ENCODE data around the gene TESMIN.

DNA sequence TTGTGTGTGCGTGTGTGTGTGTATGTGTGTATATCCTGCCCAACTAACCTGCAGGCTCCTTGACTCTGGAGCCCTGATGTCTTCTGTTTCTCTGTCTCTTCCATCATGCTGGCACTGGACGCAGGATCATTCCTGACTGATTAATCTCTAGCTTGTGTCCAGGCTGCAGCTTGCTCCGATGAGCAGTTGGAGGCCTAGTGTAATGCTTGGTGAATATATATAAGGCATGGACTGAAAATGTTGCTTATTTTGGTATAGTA, 25.6 kb downstream of the LRP5 start:
- PRO-cap, result no peak

- PRO-cap, result no peak
These were observed 57.2 kb upstream of the PPP6R3 start for GRCh38 chr11:68403356-68403827.

- PRO-cap, result no peak
These were observed 12.9 kb upstream of the PPP6R3 start for GRCh38 chr11:68447591-68448018.

DNA sequence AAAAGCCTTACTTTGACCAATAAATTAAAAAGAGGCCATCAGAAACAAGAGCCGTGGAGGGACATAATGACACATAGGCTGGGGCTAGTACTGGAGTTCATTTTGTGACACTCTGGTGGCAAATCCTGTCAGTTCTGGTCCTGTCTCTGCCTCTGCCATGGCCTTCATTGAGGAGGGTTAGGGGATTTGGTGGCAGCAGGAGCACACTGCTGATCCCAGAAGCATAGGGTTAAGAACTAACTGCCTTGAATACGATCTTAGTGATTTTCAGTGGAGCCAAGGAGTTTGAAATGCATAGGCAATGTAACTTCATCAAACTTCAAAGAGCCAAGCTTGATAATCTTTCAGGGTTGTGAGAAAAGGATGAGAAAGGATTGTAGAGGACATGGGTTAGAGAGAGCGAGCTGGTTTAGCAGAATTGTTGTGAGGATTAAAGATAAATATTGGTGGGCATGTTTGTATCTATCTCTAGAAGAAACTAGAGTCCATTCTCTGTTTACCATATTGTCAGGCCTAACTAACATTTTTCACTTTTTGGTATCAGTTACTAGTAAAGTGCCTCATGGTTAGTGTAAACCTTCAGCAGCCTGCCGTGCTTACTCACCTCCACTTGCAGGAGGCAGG, 20.7 kb downstream of the PPP6R3 start:
- PRO-cap, result no peak

DNA sequence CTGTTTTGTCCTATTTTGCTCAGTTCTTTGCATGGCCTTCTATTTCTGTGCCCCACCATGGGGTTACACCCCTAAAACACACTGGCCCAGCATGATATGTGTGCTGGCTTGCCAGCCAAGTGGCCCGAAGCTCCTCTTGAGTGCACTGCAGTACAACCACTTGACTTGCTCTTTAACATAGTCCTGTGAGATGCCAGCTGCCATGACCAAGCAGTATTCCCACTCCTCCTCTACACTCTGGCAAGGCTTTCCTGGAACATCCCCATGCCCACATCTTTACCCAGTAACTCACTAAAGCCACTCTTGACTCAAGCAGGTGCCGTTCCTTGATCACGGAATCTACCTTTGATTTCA, 102.9 kb upstream of the GAL start:
- PRO-cap, result no peak

DNA sequence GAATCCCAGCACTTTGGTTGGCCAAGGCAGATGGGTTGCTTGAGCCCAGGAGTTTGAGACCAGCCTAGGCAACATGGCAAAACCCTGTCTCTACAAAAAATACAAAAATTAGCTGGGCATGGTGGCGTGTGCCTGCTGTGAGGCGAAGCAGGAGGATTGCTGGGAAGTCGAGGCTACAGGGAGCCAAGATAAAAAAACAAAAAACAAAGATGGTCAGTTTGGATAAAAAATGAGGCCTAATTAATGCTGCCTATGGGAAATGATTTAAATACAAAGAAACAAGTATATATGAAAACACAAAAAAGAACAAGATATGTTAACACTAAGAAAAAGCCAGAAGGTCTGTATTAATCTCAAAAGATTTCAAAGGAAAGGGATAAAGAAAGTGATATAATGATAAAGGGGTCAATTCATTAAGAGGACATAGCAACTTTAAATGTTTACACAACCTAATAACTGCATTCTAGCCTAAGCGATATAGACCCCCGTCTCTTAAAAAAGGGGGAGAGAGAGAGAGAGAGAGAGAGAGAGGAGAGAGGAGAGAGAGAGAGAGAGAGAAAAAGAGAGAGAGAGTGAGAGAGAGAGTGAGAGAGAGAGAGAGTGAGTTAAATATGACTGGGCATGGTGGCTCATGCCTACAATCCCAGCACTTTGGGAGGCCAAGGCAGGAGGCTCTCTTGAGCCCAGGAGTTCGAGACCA, 90.4 kb upstream of the GAL start:
- PRO-cap, result no peak

DNA sequence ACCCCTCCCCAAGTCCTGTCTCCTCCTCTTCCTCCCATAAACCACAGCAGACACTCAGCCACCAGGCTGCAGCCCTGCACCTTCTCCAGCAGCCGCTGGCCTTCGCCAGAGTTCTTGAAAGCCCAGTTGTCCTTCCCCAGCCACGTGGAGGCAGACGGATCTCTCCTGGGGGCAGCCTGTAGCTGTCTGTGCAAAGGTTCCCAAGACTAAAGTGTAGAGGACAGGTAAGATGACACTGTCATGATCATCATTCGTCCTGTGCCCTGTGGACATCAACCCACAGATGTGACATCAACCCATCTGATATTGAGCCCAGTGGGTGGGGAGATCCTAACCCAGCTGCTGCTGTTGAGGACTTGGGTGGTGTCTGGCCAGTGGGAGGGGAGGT, 1.4 kb upstream of the GAL start:
- PRO-cap, result no peak

DNA sequence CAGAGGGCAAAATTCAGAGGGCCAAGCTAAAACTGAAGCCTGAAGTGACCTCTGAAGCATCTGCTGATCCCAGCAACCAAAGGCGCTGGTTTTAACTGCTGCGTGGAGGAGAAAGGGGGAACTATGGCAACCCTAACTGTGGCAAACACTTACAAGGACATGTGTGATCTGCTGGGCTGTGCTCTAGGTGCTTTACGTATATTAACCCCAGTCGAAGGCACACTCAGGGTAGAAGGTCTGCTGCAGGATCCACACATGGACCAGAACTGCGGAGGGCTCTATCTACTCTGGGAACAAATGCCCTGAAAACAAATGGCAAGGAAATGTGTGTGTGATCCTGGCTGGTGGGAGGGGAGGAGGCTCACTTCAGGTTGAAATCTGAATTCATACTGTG, 25.4 kb downstream of the TESMIN start:
- PRO-cap, result no peak

DNA sequence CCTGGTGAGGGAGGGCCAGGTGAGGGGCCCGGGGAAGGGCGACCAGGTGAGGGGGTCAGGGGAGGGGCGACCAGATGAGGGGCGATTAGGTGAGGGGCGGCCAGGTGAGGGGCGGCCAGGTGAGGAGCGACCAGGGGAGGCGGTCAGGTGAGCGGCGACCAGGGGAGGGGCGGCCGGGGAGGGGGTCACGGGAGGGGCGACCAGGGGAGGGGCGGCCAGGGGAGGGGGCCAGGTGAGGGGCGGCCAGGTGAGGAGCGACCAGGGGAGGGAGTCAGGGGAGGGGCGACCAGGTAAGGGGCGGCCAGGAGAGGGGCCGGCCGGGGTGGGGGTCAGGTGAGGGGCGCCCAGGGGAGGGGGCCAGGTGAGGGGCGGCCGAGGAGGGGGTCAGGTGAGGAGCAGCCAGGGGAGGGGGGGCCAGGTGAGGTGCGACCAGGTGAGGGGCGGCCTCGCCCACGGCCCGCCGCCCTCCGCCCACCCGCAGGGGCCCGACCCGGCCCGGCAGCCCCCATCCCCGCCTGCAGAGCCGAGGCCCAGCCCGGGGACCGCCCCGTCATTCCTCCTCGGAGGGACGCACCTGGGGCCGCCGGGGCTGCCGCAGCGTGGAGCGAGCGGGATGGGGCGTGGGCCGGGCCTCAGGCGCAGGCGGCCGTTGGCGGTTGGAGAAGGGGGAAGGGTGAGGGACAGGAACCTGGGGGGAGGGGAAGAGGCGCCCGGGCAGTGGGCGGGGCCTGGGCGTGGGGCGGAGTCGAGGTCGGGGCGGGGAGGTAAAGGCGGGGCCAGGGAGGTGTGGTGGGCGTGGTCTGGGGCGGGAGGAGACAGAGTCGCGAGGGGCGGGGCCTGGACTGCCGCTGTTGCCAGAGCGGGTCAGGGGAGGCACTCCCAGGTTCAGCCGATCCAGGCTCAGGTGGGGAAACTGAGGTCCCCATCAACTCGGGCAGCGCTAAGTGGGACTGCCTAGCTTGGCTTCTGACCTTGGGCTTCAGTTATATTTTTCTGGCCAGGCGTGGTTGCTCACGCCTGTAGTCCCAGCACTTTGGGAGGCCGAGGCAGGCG, at the start of gene TESMIN:
TESMIN (minus strand) TSS at position 675 of the 1,053 bp plus-strand sequence.
- PRO-cap, result no peak

GRCh38 chr11:68762900-68763820, 11.8 kb upstream of the TESMIN start:
- PRO-cap, result no peak

- PRO-cap, result no peak
These were observed 22.3 kb upstream of the TESMIN start for GRCh38 chr11:68773448-68774258.

- PRO-cap, result no peak
These were observed 29.6 kb upstream of the TESMIN start for GRCh38 chr11:68780840-68781400.

- PRO-cap, result no peak
These were observed 1.7 kb downstream of the CPT1A start for GRCh38 chr11:68839928-68840518.

DNA sequence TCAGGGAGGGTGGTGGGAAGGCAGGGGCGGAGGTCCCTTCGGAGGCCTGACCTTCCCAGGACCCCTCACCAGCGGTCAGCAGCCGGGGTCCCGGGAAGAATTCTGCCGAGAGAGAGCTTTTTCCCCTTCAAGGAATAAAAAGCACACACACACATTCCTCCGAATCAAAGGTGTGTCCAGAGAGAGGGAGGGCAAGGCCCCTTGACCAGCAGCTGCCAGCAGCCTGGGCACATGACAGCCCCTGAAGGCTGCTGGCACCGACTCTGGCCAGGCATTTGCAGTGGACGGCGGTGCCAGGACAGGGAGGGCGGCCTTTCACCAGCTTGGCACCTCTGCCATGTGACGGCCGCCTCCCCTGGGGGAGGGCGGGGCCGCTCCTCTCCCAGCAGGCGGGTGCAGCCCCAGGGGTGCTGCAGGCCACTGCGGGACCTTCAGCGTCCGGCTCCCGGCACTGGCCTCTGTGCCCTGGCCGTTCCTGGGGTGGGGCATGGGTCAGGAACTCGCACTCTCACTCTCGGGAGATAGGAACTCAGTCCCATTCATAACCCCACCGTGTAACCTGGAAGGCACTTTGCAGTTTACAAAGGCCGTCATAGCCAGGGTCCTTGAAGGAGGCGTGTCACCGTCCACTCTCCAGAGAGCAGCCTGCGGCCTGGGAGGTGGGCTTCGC, 40.1 kb upstream of the SMIM38 start:
- PRO-cap, result no peak

- PRO-cap, result bidirectional peak, plus-strand start at chr11:69157539, minus-strand start at chr11:69157299
These were observed 1.6 kb downstream of the SMIM38 start for GRCh38 chr11:69157090-69157888.

- PRO-cap, result no peak
These were observed 42.0 kb upstream of the MYEOV start for GRCh38 chr11:69251701-69252687.

- PRO-cap, result no peak
These were observed 169.4 kb downstream of the MYEOV start for GRCh38 chr11:69463172-69463867.

DNA sequence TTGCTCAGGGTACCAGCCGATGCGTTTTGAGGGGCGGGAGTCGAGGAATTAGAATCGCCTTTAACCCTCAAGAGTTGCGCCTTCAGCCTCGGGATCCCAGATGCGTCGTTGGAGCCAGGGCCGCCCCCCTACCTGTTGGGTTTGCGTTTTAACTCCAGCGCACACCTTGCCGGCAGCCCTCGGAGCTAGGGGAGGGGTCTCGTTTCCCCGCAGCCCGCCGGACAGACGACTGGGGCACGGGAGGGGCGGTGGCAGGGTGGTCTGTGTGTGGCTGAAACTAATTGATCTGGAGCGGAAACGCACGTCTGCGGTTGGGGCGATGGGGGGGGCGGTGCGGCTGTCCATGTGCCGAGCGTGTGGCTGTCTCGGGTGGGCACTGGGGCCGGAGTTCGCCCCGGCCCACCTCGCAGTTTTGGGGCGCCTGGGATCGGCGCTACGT, 3.3 kb upstream of the CCND1 start:
- PRO-cap, result no peak

GRCh38 chr11:69640215-69640470, 813 bp upstream of the CCND1 start:
- PRO-cap, result no peak

DNA sequence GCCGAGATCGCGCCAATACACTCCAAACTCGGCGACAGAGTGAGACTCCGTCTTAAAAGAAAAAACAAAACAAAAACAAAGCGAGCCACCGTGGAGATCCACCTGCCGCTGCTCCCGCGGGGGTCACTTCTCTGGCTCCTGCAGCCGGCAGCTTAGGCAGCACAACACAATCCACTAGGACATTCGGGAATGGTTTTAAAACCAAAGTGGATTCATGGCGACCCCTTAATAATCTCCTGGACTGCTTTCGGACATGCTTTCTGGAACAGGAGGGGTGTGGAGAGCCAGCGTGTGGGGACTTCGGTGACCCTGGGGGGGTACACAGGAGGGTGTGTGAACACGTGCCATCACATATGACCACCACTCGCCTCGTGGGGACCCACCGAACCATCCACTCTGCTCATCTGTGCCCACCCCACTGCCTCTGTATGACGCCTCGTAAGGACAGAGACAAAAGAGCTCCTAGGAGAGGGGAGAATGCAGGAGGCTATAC, 9.0 kb downstream of the LTO1 start:
- PRO-cap, result no peak

Data from cardiac septum (tissue), 1 donor.